Karpas-422 (cell line): ENCODE data around the genes OLIG2, IL10RB, IFNAR1, TMEM50B and GART.

DNA sequence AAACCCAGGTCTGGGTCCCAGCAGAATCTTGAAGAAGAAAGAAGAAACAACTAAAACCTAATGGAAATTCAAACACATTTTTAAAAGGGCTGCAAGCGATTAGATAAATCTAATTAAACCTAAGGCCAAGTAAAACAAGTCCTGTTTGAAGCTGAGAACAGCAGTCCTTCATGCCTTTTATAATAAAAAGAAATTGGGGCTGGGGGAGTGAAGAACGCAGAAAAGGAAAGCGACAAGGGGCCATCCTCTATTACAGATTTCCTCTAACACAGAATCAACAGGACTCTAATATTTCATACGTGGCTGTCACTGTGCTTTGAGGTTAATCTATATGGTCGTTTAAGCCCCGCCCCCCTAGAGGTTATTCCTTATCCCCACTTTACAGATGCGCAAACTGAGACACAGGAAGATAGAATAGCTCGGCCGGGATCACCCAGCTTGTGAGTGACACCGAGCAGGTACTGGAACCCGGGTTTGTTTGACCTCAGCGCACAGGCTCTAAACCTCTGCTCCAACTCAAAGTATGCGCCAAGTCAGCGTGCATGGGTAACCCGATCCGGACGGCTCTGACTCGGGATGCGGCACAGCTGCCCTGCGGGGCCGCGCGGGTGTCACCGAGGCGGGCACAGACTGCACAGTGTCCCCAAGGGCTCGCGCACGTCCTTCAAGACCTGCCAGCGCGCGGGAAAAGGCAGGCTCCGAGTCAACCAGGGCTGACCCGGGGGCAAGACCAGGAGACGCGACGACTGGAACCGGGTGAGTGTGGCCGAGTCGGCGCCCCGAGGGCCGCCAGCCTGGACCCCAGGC is 102.2 kb upstream of the SOD1 start:
- PRO-cap = no peak
- RAMPAGE, long total RNA = no peak

DNA sequence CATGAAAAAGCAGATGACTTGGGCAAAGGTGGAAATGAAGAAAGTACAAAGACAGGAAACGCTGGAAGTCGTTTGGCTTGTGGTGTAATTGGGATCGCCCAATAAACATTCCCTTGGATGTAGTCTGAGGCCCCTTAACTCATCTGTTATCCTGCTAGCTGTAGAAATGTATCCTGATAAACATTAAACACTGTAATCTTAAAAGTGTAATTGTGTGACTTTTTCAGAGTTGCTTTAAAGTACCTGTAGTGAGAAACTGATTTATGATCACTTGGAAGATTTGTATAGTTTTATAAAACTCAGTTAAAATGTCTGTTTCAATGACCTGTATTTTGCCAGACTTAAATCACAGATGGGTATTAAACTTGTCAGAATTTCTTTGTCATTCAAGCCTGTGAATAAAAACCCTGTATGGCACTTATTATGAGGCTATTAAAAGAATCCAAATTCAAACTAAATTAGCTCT is 9.0 kb downstream of the SOD1 start:
- PRO-cap = no peak
- RAMPAGE, long total RNA = no peak

GRCh38 chr21:31671762-31672398 is 12.4 kb downstream of the SOD1 start:
- PRO-cap = no peak
- RAMPAGE, long total RNA = no peak

- PRO-cap = no peak
- RAMPAGE, long total RNA = no peak
Measured at GRCh38 chr21:31673633-31674854, 14.6 kb downstream of the SOD1 start.

- PRO-cap = unidirectional peak, minus-strand start at chr21:31678735
- RAMPAGE, long total RNA = no peak
Measured at GRCh38 chr21:31678128-31679044, 18.9 kb downstream of the SOD1 start.

DNA sequence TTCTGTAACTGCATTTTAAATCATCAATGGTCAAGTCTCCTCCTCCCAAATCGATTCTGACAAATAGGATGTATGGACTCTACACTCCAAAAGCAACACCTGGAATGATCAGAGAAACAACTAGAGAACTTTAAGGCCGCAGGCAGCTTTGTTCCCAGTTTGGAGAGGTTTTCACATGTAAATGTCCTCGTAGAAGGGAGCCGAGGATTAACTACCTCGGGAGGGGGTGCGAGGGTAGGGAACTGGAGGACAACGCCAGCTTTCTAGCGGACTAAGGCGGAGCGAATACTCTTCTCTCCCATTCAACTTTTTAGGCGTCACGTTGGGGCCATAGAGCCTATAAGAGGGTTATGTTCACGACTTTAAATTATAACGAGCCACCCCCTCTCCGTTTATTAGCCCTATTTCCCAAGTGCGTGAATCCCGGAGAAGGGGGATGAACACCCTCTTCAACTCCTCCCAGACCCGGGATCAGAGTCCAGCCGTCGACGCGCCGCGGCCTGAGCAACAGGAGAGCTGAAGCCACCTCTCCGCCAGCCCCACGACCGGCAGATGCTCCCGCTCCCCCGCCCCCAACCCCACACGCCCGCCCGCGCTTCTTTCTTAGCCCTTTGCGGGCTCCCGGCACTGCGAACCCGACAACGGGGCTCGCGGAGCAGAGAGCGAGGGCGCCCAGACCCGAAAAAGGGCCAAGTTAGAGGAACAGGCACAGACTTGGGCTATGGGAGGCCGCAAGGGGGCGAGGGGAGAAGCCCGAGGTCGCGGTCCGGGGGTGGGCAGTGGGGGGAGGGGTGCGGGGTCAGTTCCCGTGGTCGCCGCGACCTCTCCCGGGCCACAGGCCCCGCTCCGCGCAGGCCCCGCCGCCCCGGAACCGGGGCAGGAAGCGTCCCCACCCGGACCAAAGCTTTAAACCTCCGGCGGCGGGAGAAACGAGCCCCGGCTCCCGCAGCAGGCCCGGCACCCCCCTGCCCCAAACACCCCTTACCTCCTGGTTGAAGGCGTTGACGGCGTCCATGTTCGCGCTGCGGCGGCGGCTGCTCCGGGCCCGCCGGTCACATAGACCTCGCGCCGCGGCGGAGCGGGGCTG is 897 bp downstream of the SCAF4 start:
- PRO-cap = unidirectional peak, plus-strand start at position 627 of the sequence
- RAMPAGE, long total RNA = no peak

- PRO-cap = no peak
- RAMPAGE, long total RNA = no peak
Measured at GRCh38 chr21:31873936-31874632, 1.3 kb downstream of the HUNK start.

- PRO-cap = no peak
- RAMPAGE, long total RNA = no peak
Measured at GRCh38 chr21:32411463-32411828, 1.1 kb upstream of the EVA1C start.

DNA sequence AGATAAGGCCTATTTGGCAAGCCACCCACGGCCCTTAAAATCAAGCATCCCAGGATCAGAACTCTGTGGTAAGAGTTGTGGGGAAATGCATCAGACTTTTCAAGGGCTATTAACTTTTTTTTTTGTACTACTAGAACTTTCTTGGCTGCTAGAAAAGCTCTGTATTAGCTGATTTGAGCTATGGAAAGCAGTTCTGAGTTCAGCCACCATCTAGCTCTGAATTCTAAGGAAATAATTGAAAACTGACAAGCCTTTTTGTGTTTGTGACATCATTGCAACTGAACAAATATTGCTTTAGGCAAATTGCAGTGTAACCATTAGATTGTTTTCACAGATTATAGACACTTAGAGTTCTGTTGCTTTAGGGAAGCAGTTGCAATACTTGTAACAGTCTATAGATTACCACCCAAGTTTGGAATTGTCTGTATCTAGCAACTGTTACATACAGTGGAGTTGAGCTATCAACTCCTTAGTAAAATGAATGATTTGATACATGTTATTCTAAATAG is 1.7 kb downstream of the EVA1C start:
- PRO-cap = no peak
- RAMPAGE, long total RNA = no peak

DNA sequence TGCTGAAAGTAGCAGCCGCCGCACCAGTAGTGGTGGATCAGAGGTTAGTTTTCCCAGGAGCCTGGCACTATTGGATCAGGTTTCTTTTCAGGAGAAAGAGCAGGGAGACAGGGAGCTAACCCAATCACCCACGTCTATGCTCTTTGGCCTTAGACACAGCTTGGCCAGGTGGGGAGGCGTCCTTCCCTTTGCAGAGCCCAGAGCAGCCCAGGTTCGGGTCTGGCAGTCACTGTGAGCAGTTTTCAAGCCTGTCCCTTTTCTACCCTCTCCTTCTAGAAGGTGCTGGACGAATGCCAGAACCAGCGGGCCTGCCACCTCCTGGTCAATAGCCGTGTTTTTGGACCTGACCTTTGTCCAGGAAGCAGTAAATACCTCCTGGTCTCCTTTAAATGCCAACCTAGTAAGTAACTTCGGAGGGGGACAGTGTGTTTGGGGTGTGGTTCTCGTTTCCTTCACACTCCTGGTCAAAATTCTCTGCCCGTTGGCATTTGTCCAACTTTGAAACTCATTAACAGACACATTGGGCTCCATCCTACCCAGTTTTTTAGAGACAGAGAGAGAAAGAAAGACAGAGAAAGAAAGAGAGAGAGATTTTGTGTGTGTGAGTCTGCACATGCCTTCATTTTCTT is 44.9 kb downstream of the EVA1C start:
- PRO-cap = no peak
- RAMPAGE, long total RNA = no peak

- PRO-cap = no peak
- RAMPAGE, long total RNA = no peak
Measured at GRCh38 chr21:32613254-32613879, 1.2 kb upstream of the CFAP298 start.

DNA sequence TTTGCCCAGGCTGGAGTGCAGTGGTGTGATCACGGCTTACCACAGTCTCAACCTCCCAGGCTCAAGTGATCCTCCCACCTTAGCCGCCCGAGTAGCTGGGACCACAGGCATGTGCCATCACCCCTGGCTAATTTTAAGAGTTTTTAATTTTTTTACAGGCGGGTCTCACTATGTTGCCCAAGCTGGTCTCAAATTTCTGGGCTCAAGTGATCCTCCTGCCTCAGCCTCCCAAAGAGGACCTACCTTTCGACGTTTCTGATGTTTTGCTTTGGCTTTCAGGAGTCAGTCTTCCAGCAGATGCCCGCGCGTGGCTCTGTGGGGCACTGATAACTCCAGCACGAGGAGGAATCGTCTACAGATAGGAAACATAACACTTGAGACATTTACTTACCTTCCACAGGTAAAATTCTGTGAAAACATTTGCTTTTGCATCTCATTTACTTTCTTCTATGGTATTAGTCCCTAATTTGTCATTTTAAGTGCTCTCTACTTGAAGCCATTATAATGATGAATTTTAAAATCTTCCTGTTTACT is 27.3 kb upstream of the CFAP298 start:
- PRO-cap = no peak
- RAMPAGE, long total RNA = no peak

DNA sequence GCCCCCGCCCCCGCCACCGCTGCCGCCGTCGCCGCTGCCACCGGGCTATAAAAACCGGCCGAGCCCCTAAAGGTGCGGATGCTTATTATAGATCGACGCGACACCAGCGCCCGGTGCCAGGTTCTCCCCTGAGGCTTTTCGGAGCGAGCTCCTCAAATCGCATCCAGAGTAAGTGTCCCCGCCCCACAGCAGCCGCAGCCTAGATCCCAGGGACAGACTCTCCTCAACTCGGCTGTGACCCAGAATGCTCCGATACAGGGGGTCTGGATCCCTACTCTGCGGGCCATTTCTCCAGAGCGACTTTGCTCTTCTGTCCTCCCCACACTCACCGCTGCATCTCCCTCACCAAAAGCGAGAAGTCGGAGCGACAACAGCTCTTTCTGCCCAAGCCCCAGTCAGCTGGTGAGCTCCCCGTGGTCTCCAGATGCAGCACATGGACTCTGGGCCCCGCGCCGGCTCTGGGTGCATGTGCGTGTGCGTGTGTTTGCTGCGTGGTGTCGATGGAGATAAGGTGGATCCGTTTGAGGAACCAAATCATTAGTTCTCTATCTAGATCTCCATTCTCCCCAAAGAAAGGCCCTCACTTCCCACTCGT is at the start of gene OLIG2:
Gene OLIG2 (plus strand): TSS at position 77 of the 595 bp plus-strand sequence.
- PRO-cap = no peak
- RAMPAGE, long total RNA = no peak

DNA sequence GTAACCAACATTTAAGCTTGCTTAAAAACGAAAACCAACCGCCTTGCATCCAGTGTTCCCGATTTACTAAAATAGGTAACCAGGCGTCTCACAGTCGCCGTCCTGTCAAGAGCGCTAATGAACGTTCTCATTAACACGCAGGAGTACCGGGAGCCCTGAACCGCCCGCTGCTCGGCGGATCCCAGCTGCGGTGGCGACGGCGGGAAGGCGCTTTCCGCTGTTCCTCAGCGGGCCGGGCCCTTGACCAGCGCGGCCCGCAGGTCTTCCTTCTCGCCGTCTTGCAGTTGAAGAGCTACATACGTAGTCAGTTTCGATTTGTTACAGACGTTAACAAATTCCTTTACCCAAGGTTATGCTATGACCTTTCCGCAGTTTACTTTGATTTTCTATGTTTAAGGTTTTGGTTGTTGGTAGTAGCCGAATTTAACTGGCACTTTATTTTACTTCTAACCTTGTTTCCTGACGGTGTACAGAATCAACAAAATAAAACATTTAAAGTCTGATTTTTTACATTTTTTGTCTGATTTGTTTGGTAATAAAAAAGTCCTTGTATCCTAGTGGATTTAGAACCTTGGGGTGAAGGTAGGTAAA is 2.1 kb downstream of the OLIG1 start:
- PRO-cap = no peak
- RAMPAGE, long total RNA = no peak

DNA sequence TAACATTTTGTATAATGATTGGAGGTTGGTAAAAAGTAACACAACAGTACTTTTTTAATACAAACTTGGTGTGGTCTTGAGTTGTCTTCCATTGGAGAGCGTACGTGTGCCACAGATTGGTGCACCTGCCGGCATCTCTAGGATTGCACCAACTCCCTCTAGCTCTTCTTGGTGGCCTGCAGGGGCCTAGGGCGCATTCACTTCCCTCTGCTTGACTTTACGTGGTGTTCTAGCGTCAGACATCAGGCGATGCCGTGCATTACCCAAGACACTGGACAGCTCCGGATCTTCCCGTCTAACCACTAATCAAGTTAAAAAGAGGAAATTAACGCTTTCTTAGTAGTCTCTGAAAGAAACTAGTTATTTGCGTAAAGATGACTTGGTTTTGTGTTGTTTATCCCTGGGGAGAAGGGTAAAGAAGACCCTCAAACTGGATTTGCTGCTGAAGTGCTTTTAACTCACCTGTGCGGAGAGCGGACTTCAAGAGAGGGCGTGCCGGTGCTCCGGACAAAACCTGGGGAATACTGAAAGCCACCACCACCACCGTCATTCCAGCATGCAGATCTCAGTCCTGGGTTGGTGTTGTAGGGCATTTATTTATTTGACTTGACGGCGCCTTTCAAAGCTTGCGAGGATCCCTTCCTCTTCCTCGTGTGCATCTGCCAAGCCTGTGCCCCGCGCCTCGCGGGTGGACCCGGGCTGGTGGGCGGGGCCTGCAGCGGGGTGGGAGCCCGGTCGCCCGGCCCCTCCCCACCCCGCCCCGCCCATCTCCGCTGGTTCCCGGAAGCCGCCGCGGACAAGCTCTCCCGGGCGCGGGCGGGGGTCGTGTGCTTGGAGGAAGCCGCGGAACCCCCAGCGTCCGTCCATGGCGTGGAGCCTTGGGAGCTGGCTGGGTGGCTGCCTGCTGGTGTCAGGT is at the start of gene IL10RB:
Gene IL10RB (plus strand): TSS at position 767 of the 916 bp plus-strand sequence.
- PRO-cap = bidirectional peak, plus-strand start at position 767 of the sequence, minus-strand start at position 661 of the sequence
- RAMPAGE, long total RNA = start-site peak on the minus strand centred at position 686 of the sequence, 45 bp wide, 14 and 6 reads in 2 replicates

GRCh38 chr21:33323946-33325144 is at the start of gene IFNAR1:
Gene IFNAR1 (plus strand): TSS chr21:33324970.
- PRO-cap = unidirectional peak, plus-strand start at chr21:33324403; bidirectional peak, plus-strand start at chr21:33325024, minus-strand start at chr21:33324872
- RAMPAGE, long total RNA = start-site peak on the plus strand at chr21:33324960-33325032, 34 and 43 reads in 2 replicates

- PRO-cap = no peak
- RAMPAGE, long total RNA = no peak
Measured at GRCh38 chr21:33379770-33380547, 23.3 kb upstream of the IFNGR2 start.

DNA sequence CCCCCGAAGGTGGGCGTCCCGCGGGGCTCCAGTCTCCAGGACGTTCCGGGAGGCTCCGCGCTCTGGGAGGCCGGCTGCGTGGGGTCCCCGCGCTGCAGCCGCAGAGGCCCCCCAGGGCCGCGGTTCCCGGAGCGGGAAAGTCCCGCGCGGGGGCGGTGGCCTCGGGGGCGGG is 147 bp upstream of the IFNGR2 start:
- PRO-cap = no peak
- RAMPAGE, long total RNA = no peak

GRCh38 chr21:33478954-33480036 is at the start of gene TMEM50B:
Gene TMEM50B (minus strand): TSS chr21:33479974.
- PRO-cap = bidirectional peak, plus-strand start at chr21:33479370, minus-strand start at chr21:33479079; bidirectional peak, plus-strand start at chr21:33480211, minus-strand start at chr21:33479931
- RAMPAGE, long total RNA = no peak

DNA sequence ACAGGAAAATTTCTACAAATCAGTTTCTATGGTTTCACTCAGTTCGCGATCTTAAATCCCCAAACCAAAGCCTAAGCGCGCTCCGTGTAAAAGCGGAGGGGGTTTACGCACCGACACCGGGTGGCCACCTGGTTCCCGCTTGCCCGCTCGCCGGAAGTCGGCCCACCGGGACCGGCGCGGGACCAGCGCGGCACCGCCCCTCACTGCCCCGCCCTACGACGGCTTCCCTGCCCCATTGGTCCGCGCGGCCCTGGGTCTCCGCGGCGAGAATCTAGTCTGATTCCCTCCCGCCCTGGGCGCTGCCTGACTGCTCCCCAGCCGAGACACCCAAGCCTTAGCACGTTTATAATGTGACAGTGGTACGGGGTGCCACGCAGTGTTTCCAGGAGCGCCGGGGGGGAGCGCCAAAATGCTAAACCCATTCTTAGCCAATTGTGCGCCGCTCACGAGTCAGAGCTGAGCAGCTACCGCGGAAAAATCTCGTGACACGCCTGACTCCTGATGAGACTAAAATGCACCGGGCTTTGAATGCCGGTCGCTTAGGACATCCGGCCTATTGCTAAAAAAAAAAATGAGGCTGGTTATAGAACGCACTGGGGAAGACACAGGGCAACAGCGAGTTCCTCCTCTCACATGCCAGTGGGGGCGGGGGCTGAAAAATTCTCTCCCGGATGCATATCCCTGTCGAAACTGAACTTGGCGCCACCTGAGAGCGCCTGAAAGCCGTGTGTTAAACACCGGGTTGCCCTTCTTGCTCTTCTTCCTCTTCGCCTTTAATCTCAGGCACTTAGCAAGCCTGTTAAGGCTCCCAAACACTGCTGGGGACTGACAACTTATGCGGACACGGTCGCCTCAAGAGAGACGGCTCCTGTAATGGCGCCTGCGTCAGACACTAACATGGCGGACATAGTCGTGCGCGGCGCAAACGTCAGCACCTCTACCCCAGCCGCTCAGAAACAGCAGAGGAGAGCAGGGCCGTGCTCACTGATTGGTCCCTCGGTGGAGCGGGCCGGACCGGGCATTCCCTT is at the start of gene GART:
Gene GART (minus strand): TSS at position 164 of the 1,028 bp plus-strand sequence.
- PRO-cap = bidirectional peak, plus-strand start at position 279 of the sequence, minus-strand start at position 159 of the sequence; bidirectional peak, plus-strand start outside the sequence, minus-strand start at position 908 of the sequence
- RAMPAGE, long total RNA = no peak